Spinal cord (tissue), 3 donors: ENCODE results near the genes SLC29A4 and INTS15.

DNA sequence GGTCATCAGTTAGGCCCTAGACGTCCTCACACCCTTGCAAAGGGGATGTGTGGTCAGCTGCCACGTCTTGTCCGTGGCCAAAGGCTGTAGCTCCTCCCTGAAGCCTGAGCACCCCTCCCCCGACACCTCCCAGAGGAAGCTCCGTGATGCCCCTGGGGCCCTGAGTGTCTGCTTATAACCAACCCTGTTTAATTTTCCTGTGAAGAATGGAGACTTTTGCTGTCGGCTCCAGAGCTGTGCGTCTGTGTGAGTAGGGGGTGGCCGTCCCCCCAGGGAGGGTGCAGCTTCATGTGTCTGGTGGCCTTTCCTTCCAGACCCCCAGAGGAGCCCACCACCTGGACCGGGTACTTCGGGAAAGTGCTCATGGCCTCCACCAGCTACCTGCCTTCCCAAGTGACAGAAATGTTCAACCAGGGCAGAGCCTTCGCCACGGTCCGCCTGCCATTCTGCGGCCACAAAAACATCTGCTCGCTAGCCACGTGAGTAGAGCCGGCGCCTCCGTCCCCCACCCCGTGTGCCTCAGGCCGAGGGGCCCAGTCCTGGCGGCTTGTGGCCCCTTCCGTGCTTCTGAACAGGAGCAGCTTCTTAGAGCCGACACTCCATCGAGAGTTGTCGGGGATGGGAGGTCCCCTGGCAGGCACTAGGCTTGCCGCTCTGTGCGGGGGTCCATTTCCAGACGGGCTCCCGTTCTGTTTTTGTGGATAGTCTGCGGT is 37.0 kb downstream of the WIPI2 start:
- PRO-cap = no peak
- RAMPAGE, long total RNA = no peak

- PRO-cap = no peak
- RAMPAGE, long total RNA = no peak
Observed at GRCh38 chr7:5282776-5283430, at the start of gene SLC29A4. SLC29A4 (plus strand) TSS chr7:5282943.

DNA sequence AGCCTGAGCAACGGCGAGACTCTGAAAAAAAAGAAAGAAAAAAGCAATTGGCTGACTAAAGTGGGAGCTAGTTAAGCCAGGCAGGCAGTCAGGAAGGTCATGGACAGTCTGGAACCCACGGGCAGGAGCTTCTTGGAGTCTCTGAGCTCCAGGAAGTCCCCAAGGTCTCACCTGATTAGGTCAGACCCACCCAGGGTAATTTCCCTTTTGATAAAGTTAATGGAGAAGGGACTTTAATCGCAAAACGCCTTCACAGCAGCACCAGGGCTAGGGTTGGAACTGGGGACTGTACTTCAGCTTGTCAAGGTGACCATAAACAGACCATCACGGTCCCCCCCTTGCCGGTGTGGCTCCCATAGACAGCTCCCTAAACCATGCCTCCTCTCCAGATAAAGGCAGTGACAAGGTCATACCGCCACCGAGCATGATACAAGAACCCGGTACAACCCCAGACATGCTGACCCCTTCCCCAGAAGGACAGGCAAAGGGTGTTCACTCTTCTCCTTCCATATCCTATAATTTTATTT is 6.7 kb downstream of the SLC29A4 start:
- PRO-cap = no peak
- RAMPAGE, long total RNA = no peak

- PRO-cap = no peak
- RAMPAGE, long total RNA = no peak
Observed at GRCh38 chr7:5425240-5425522, 1.5 kb upstream of the TNRC18 start.

GRCh38 chr7:5520548-5520992 is 7.0 kb upstream of the FBXL18 start:
- PRO-cap = no peak
- RAMPAGE, long total RNA = no peak

DNA sequence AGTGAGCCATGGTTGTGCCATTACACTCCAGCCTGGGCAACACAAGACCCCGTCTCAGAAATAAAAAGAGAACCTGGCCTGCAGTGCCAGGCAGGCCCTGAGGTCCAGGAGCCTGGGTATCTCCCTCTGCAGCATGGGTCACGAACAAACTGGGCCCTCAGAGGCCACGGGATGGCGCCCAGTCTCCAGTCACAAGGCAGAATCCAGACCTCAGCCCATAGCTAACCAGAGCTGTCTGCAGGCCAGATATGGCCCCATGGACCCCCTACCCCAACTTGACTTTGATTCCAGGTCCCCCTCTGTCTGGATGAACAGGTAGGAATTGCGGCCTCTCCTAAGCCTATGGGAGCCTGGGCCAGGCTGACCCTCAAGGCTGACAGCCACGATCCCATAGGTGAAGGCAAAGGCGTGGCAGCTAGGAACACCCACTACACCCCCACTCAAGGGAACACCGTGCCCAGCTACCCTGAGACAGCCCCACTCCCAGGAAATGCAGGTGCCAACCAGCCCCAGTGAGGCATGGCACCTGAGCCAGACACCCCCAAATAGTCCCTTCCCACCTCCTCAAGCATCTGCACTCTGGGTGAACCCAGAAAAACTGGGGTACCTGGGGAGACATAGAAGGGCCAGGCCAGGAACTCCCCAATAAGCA is 4.0 kb downstream of the ACTB start:
- PRO-cap = no peak
- RAMPAGE, long total RNA = no peak

GRCh38 chr7:5578544-5579190 is 13.9 kb upstream of the FSCN1 start:
- PRO-cap = no peak
- RAMPAGE, long total RNA = no peak

GRCh38 chr7:5598797-5599301 is 6.2 kb downstream of the FSCN1 start:
- PRO-cap = no peak
- RAMPAGE, long total RNA = no peak

GRCh38 chr7:5610337-5610855 is 17.8 kb downstream of the FSCN1 start:
- PRO-cap = no peak
- RAMPAGE, long total RNA = no peak

DNA sequence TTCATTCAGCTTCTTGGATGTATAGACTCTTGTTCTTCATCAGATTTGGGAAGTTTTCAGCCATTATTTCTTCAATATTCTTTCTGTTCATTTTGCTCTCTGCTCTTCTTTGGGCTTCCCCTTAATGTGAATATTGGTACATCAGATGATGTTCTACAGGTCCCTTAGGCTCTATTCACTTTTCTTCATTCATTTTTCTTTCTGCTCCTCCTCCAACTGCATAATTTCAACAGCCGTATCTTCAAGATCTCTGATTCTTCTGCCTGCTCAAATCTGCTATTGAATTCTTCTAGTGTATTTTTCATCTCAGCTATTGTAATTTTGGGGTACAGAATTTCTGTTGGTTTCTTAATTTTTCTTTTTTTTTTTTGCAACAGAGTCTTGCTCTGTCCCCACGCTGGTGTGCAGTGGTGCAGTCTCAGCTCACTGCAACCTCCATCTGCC is 52.6 kb downstream of the FSCN1 start:
- PRO-cap = no peak
- RAMPAGE, long total RNA = no peak

DNA sequence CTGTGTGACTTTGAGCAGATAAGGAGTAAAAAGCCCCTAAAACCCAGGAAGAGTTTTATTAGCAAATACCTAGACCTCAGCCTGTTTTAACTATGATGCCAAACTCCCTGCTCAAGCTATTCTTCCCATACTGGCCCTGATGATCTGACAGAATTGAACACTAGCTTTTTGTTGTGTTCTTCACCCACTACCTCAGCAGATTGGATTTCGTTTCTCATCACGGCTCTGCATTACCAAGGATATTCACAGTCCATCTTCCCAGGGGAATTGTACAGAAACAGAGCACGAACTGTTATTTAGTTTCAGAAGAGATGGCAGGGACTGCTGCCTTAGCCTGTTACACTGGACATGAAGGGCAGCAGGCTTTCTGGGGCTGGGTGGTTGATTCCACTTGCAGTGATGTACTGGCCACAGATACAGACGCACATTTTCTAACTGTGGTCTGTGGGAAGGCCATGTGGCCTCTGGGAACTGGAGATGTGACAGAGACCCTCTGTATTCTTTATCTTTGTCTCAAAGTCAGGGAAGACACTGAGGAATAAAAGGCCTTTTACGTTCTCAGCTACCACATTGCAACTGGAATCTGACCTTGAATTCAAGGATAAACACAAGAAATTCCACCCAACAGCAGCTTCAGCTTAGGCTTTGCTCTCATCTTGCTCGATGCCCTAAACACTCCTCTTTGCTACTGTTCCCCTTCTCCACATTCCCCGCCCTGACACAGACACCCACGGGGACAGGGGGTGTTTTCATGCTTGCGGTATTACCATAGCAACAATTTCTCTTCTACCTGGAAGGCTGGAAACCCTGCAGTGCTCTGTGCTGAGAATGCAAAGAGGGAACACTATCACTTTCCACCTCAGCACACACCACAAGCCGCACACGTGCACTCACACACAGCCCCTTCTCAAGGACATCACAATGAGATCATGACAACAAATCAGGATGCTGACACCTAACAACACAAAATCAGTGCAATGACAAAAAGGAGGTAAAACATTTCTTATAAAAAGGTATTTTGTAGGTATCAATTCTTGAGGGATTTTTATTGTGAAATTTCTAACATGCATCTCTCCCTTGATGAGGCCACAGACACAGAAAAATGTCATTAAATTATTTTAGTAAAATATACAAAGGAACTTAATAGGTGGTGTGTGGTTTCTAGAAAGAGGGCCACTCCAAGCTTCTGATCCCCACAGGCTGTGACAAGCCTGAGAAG is 81.7 kb downstream of the RNF216 start:
- PRO-cap = no peak
- RAMPAGE, long total RNA = no peak

DNA sequence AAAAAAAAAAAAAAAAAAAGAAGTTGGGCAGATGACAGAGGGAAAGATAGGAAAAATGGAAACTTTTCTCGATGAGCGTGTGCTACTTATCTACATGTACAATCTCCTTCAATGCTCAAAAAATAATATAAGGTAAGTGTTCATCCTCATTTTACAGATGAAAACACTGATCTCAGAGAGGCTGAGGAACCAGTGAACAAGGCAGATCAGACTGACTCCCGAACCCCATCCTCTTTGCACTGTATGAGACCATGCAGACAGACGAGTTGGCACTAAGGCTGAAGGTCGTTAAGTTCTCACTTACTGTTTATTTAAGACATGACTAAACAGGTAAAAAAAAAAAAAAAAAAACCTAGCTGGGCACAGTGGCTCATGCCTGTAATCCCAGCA is 3.6 kb downstream of the EIF2AK1 start:
- PRO-cap = no peak
- RAMPAGE, long total RNA = no peak

DNA sequence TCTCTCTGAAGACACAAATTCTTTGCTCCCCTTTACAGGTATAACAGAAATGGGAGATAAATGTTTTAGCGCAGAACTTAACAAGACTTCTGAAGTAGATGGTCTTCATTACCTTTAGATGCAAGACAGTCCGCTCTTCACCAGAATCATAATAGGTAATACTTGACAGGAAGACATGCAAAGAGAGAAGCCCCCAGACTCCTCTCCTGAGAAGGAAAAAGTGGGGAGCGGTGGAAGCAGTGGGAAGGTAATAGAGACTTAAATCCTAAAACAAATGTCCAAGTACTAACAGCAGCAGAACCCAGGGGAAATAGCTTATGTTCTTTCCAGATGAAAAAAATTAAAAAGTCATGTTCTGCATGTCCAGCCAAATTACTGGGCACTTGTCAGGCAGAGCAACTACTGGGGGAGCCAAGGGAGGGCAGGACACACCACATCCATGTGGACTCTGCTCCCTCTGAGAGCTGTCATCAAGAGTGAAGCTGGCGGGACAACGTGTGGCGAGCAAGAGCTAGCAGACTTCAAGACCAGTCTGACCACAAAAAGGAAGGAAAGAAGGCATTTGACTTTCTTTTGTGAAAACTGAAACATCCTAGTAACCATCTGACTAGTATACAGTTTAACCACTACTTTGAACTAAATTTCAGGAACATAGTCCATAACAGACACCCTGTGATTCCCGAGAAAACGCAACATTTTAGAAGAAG is 15.9 kb downstream of the CYTH3 start:
- PRO-cap = no peak
- RAMPAGE, long total RNA = no peak

- PRO-cap = no peak
- RAMPAGE, long total RNA = no peak
Observed at GRCh38 chr7:6376698-6377439, 2.5 kb downstream of the RAC1 start.

DNA sequence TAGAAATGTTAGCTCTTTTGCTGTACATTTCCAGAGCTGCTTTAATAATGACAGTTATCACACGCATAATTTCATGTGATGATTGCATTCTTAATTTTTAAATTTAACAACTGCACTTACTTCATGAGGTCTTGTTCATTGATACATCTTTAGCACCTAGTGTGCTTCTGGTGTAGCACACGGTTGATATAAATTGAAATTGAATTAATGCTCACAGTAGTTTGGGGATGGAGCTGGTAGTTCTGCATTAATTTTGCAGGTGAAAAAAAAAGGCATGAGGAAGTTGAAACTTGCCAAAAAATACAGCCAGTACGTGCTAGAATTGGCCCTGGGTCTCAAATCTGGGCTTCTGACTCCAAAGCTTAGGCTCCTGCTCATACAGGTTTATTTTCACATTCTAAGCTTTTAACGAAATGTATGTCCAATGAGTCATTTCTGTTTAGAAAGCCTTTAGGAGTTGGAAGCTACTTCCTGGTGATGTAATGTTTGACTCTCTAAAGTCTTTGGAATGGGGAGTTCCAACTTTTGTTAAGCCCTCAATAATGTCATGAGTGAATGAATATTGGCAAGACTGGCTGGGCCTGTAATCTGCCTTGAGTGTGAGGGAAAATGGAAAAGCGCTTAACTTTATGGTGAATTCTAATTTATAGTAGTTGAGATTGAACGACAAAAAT is 10.9 kb downstream of the RAC1 start:
- PRO-cap = no peak
- RAMPAGE, long total RNA = no peak

GRCh38 chr7:6403220-6403543 is 28.9 kb downstream of the RAC1 start:
- PRO-cap = no peak
- RAMPAGE, long total RNA = no peak

DNA sequence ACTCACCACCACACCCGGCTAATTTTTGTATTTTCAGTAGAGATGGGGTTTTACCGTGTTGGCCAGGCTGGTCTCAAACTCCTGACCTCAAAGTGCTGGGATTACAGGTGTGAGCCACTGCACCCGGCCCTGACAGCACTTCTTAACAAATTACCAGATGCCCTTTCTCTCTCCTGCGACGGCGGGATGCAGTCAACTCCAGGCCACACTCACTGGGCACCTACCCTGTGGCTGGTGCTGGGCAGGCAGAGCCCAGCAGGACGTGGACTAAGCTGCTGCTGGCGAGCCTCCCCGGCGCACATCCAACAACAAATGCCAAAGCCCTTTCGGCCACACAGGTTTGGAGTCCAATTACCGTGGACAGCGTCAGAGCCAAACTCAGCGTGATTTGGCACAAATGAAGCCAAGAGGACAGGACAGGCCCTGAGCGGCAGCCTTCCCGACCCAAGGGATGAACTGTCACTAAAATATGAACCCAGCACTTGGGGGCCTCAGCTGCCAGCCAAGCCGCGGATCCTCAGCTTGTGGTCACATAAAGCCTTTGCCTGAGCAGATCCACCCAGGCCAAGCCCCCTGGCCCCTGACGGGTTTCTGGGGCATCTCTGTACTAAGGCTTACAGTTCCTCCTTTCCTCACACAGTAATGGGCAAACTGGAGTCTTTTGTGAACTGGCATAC is 28.4 kb downstream of the DAGLB start:
- PRO-cap = no peak
- RAMPAGE, long total RNA = no peak

- PRO-cap = no peak
- RAMPAGE, long total RNA = no peak
Observed at GRCh38 chr7:6422127-6422665, 25.6 kb downstream of the DAGLB start.

DNA sequence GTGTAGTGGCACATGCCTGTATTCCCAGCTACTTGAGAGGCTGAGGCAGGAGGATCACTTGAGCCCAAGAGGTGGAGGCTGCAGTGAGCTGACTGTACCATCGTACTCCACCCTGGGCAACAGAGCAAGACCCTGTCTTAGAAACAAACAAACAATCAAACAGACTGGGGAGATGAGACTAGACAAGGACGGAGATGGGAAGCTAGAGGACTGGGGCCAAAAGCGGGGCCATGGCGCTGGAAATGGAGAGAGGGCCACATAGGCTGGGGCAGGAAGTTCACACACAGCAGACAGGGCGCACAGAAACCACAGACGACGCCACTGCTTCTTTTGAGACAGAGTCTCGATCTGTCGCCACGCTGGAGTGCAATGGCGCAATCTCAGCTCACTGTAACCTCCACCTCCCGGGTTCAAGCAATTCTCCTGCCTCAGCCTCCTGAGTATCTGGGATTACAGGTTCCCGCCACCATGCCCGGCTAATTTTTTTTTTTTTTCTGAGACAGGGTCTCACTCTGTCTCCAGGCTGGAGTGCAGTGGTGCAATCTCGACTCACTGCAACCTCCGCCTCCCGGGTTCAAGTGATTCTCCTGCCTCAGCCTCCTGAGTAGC is 24.5 kb downstream of the DAGLB start:
- PRO-cap = no peak
- RAMPAGE, long total RNA = no peak

- PRO-cap = no peak
- RAMPAGE, long total RNA = no peak
Observed at GRCh38 chr7:6589690-6590496, at the start of gene INTS15. INTS15 (plus strand) TSS chr7:6590021.